A549 (cell line): ENCODE data around the gene PACC1.

GRCh38 chr1:212287261-212287749, 2.1 kb downstream of the PPP2R5A start:
- PRO-cap: no peak
CAGE:
- cytosol, long polyA plus RNA: no peak
- long polyA plus RNA: no peak
- nucleus, long polyA plus RNA: no peak

- PRO-cap: no peak
CAGE:
- cytosol, long polyA plus RNA: no peak
- long polyA plus RNA: no peak
- nucleus, long polyA plus RNA: no peak
These were observed 53.5 kb downstream of the PACC1 start for GRCh38 chr1:212360955-212361850.

DNA sequence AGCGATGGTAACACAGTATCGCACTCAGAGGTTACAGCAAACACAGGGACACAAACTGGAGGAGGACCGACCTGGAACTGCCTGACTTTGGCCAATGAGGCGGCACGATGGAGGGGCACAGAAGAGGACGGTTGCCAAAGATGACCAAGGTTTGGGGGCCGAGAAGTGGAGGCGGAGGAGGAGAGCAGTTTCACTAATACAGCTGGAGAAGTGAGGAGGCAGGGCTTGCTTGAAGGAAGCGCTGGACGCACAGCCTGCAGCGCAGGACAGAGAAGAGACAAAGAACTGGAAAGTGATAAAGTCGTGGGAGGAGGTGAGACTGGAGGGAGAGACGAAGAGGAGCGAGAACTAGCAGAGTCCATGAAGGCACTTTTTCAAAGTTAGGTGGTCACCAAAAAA, 860 bp downstream of the PACC1 start:
- PRO-cap: no peak
CAGE:
- cytosol, long polyA plus RNA: no peak
- long polyA plus RNA: no peak
- nucleus, long polyA plus RNA: no peak

- PRO-cap: bidirectional peak, plus-strand start at chr1:212415071, minus-strand start at chr1:212414823
CAGE:
- cytosol, long polyA plus RNA: start-site peak on the minus strand at chr1:212414832-212414886, 91 and 504 reads in 2 replicates
- long polyA plus RNA: start-site peak on the minus strand at chr1:212414844-212414886, 233 and 86 reads in 2 replicates
- nucleus, long polyA plus RNA: no peak
These were observed at the start of gene PACC1 for GRCh38 chr1:212414226-212415403. Gene PACC1, minus strand, starts transcription at chr1:212414886.

GRCh38 chr1:212482295-212482950, 49.7 kb downstream of the NENF start:
- PRO-cap: no peak
CAGE:
- cytosol, long polyA plus RNA: no peak
- long polyA plus RNA: no peak
- nucleus, long polyA plus RNA: no peak

GRCh38 chr1:212482951-212483248, 50.2 kb downstream of the NENF start:
- PRO-cap: no peak
CAGE:
- cytosol, long polyA plus RNA: no peak
- long polyA plus RNA: no peak
- nucleus, long polyA plus RNA: no peak

DNA sequence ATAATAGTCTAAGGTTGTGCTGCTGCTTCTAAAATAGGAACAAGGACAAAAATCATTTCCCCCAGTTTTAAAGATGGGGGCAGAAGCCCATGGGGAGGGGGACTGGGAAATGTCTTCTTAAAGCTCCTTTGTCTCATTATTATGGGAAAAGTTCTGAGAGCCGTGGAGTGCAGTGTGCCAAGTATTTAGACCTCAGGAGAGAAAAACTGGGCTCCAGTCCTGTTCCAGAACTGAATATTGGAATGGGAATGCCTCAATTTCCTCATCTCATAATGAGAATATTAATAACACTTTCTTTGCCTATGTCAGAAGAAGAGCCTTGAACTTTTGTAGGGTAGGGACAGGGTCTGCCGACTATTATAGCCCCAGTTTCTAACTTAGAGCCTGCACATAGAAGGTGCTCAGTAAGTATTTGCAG, 40.9 kb upstream of the ATF3 start:
- PRO-cap: no peak
CAGE:
- cytosol, long polyA plus RNA: no peak
- long polyA plus RNA: no peak
- nucleus, long polyA plus RNA: no peak

- PRO-cap: no peak
CAGE:
- cytosol, long polyA plus RNA: no peak
- long polyA plus RNA: no peak
- nucleus, long polyA plus RNA: no peak
These were observed 6.8 kb upstream of the GARIN4 start for GRCh38 chr1:212617456-212617899.

DNA sequence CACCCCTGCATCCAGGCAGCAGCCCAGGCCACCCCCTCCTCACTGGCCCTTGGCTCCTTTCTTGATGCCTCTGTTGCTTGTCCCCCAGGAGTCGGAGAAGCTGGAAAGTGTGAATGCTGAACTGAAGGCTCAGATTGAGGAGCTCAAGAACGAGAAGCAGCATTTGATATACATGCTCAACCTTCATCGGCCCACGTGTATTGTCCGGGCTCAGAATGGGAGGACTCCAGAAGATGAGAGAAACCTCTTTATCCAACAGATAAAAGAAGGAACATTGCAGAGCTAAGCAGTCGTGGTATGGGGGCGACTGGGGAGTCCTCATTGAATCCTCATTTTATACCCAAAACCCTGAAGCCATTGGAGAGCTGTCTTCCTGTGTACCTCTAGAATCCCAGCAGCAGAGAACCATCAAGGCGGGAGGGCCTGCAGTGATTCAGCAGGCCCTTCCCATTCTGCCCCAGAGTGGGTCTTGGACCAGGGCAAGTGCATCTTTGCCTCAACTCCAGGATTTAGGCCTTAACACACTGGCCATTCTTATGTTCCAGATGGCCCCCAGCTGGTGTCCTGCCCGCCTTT, 4.9 kb upstream of the GARIN4 start:
- PRO-cap: no peak
CAGE:
- cytosol, long polyA plus RNA: no peak
- long polyA plus RNA: no peak
- nucleus, long polyA plus RNA: no peak

DNA sequence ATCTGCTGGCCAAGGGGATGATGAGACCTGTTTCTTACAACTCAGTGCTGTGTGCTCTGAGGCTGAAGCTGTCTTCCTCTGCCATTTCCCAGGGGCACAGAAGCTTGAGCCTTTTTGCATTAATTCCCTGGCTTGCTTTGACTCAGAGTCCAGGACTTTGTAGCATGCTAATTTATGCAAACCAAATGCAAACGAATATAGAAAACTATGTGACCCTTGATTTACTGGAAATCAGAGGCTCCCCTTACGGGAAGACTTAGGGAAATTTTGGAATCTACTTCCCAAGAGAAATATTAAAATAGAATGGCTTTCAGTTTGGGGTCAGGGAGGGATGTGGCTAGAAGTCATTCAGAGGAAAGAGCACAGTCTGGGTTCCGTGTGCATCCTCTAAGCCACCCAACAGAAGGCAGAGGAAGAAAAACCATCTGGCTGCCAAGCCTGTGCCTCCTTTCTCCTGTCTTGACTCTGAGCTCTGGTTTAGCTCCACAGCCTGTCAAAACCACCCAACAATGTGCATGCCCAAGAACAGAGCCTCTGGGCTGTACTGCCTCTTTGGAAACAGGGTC, 14.2 kb downstream of the GARIN4 start:
- PRO-cap: no peak
CAGE:
- cytosol, long polyA plus RNA: no peak
- long polyA plus RNA: no peak
- nucleus, long polyA plus RNA: no peak

GRCh38 chr1:212915183-212916162, 34.9 kb upstream of the VASH2 start:
- PRO-cap: no peak
CAGE:
- cytosol, long polyA plus RNA: no peak
- long polyA plus RNA: no peak
- nucleus, long polyA plus RNA: no peak

DNA sequence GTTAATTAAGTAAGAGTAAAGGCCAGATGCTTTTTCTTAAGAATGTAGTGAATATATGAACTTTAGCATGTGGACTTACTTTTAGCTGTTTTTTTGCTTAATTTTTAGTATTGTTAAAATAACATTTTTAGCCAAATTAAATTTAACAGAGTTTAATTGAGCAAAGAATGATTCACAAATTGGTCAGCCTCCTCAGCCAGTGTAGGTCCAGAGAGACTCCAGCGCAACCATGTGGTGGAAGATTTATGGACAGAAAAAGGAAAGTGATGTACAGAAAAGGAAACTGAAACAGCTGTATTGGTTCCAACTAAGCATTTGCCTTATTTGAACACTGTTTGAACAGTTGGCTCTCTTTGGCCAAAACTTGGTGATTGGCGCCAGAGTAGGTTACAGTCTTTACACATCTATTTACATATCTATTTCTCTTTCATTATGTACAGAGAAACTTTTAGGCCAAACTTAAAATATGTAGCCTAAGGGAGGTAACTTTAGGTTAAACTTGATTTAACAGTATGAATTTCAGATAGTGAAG, 19.3 kb downstream of the RPS6KC1 start:
- PRO-cap: no peak
CAGE:
- cytosol, long polyA plus RNA: no peak
- long polyA plus RNA: no peak
- nucleus, long polyA plus RNA: no peak

- PRO-cap: no peak
CAGE:
- cytosol, long polyA plus RNA: no peak
- long polyA plus RNA: no peak
- nucleus, long polyA plus RNA: no peak
These were observed 297.5 kb upstream of the PROX1 start for GRCh38 chr1:213690227-213690699.

GRCh38 chr1:213733559-213734217, 254.1 kb upstream of the PROX1 start:
- PRO-cap: no peak
CAGE:
- cytosol, long polyA plus RNA: no peak
- long polyA plus RNA: no peak
- nucleus, long polyA plus RNA: no peak

DNA sequence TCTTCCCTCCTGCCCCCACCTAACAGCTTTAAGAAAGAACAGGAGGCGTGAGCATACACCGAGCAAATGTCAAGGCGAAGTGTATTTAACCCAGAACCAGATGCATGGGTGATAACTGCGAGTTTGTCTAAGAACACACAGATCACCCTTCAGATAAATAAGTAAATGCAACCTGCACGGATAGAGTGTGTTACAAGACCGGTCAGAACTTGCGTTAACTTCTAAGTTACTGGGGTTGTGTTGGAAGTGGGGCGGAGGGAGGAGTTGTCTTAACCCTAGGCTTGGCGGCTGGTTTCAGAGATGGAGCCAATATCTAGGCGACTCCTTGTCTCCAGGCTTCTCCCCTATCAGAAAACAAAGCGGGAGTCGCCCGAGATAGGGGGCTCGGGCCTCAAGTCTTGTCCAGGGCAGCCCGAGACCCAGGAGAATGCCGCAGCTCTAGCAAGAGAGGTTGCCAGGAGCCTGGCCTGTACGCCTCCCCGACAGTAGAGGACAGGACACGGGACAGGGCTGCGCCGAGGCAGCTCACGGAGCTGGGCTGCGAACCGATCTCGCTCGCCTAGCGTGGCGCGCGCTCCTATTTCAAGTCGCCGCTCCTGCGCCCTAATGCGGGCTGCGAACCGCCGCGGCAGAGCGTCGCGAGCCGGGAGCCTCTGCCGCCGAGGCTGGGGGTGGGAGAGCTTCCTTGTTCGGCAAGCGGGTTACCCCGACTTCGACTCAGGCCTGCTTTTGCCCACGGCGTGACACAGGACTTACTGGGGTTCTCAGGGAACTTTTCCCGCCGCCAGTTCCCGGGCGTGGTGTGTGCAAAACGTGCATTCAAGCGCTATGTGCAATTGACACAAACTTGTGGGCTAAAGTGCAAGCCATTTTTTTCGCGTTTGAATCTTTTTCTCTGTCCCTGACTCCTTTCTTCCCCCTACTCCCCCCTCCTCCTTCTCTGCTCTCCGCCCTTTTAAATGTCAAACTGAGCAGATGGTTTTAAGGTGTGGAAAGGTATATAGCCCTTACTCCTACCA, 2.6 kb upstream of the PROX1 start:
- PRO-cap: no peak
CAGE:
- cytosol, long polyA plus RNA: no peak
- long polyA plus RNA: no peak
- nucleus, long polyA plus RNA: no peak

GRCh38 chr1:213990716-213990844, 2.8 kb downstream of the PROX1 start:
- PRO-cap: no peak
CAGE:
- cytosol, long polyA plus RNA: no peak
- long polyA plus RNA: no peak
- nucleus, long polyA plus RNA: no peak

DNA sequence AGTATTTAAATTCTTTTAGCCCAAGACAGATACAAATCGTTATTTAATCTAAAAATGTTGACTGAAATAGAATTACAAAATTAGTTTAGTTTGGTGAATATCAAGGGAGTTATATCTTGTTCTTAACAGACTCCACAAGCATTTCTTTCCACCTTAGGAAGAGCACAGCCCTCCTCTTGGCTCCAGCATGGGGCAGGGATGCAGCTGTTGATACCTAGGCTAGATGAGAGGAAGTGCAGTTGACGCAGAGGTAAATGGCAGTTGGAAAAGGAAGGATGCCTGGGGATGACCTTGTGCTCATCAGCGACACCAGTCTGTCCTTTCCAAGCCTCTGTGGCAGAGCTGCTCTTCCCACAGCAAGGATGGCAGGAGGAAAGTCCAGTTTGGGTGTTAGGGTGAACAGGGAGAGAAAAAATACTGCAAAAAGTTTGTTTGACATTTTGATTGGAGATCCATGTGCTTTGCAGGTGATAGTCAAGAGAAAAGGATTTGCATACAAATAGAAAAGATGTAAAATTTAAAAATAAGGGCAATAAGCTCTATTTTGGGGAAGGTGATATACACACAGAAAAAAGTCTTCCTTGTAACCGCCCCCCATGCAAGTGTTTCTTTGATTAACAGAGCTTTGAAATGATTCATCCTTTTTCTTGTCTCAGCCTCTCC, 6.2 kb downstream of the PROX1 start:
- PRO-cap: no peak
CAGE:
- cytosol, long polyA plus RNA: no peak
- long polyA plus RNA: no peak
- nucleus, long polyA plus RNA: no peak

- PRO-cap: no peak
CAGE:
- cytosol, long polyA plus RNA: no peak
- long polyA plus RNA: no peak
- nucleus, long polyA plus RNA: no peak
These were observed 42.1 kb downstream of the PROX1 start for GRCh38 chr1:214029802-214030425.

DNA sequence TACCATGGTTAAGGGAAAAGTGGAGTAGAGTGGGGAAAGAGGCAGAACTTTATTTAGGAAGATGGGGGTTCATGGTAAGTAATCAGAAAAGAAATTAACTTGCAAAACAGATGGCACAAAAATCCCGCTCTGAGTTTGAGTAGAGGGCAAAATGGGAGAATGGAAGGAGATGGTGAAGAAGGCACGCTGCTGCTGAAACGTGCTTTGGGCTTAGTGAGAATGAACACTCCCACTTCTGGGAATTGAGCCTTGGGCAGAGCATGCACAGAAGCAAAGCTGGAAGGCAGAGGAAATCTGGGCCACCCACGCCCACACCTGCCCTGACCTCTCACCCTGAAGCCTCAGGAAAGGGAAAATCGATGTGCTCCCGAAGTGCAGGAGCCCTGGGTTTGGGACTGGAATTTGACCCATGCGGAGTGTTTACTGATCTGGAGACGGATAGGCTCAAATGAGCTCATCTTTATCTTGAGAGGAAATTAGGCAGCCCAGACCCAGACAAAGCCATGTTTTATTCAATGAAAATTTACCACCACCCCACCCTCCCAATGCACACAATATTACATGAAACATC, 62.7 kb downstream of the PROX1 start:
- PRO-cap: no peak
CAGE:
- cytosol, long polyA plus RNA: no peak
- long polyA plus RNA: no peak
- nucleus, long polyA plus RNA: no peak

GRCh38 chr1:214281319-214282251, 626 bp downstream of the SMYD2 start:
- PRO-cap: bidirectional peak, plus-strand start at chr1:214281601, minus-strand start at chr1:214281662
CAGE:
- cytosol, long polyA plus RNA: no peak
- long polyA plus RNA: no peak
- nucleus, long polyA plus RNA: no peak